Measurements from ENCODE around the gene GDF7.

DNA sequence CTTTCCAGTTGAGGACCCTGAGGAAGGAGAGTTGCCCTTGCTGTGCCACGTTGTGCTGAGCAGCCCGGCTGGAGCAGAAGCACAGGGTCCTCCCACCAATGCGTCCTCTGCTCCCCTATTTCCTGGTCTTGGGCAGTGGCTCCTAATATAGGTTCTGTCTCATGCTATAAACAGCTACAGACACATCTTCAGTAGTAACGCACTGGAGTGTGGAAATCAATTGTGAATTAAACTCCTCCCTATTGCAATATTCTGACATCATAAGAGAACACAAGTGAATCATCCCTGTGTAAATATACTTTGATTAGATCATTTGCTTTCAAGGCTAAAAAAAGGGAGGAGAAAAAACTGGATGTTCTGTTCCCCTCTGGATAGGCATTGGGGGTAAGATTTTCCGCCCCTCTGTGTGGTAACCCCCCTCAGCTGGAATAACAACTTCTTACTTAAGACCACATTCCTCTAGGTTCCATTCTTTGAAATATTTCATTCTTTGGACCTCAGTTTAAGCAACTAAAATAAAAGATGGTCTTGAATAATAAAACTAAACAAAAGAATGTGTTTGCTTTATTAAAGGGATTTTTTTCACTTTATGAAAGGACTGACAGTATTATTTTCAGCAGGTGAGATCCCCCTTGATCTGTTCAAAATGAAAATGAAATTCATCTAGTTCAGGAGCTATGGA is 8.3 kb upstream of the RHOB start:
- PRO-cap = unidirectional peak, minus-strand start at position 121 of the sequence

DNA sequence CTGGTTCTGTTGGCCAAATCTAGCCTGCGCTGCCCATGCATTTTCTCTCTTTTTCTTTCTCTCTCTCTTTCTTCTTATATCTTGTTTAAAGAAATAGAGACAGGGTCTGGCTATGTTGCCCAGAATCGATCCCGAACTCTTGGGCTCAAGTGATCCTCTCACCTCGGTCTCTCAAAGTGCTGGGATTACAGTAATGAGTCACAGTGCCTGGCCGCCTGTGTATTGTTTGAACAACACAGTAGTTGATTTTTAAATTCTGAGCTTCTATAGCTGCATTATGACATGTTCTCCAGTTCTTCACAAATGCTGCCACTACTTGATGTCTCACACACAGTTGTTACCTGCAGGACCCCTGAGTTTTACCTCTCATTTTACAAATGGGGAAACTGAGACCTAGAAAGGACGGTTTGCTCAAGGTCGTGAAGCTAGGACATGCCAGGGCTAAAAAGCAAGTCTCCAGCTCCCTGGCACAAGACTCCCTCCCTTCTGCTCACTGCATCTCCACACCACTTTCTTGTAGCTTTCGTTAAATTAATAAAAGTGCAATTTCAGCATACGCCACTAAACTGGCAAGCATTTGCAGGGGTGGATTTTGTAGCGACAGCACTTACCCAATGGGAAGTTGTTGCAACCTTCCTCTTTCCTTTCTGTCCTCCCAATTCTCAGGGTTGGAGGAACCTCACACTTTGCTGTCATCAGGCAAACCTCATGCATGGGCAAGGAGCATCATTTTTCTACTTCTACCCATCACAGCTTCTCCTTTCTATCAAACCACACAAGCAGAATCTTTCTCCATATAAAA is 7.6 kb upstream of the RHOB start:
- PRO-cap = unidirectional peak, minus-strand start at position 495 of the sequence

GRCh38 chr2:20443307-20443934 is 3.5 kb upstream of the RHOB start:
- PRO-cap = no peak

DNA sequence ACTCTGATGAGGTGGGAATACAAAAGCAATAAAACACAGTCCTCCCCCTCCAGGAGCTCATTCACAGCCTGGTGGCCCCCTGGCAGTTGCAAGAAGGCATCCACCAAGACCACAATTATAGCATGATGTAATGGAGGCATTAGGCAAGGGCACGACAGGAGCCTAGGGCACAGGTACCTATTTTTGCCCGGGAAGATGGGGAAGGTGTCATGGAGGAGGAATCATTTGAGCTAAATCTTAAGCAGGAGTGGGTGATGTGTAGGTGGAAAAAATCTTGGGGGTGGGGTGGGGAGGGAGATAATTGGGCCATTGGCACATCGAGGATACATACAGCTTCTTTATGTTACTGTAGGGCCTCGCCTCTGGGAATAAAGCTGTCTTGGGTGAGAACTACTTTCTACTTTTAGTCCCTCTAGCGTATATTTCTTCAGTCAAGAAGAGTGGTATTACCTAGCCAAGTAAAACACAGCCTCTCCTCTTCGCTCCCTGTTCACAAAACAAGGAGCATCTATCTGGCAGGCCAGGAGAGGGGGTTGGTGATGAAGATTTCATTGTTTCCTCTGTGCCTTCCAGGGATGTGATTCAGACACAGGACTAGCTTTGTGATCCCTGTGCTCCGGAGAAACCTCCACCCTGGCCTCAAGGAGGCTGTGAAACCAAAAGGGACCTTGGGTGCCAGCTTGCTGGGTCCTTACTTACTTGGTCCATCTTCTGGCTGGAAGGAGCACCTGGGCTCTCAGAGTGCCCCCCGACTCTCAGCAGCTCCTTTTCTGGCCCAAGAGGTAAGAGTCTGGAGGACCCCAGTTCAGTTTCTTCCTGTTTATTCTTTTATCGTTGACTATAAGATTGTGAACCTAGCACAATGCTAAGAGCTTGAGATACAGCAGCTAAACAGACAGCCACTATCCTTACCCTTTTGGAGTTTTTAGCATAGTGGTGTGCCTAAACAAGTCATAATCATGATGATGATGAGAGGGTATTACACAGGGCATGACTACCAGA is 5.6 kb downstream of the RHOB start:
- PRO-cap = no peak

GRCh38 chr2:20458720-20459203 is 11.9 kb downstream of the RHOB start:
- PRO-cap = no peak

DNA sequence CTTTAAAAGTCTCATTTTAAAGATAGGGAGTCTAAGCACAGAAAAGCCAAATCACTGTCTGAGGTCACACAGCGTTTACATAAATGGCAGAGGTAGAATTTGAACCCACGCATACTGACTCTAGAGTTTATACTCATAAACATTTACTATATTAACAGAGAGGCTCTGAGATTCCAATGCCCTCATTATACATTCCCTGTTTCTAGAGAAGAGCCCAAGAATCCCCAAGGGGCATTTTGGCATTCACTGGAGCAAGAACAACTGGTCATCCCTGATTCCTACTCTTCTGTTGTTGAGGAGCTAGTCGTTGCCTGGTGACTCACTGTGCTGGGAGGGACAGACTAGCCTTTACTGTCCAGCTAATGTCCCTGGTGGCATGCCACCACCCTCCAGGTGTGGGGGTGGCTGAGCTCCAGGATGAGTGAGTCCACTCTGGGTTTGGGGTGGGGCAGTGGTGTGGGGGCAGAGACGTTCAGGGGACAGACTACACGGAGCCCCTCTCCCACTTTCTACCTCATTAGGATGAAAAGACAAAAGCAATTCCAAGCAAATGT is 49.2 kb downstream of the RHOB start:
- PRO-cap = no peak

- PRO-cap = no peak
Measured at GRCh38 chr2:20529854-20530235, 83.0 kb downstream of the RHOB start.

GRCh38 chr2:20538556-20539177 is 91.8 kb downstream of the RHOB start:
- PRO-cap = no peak

DNA sequence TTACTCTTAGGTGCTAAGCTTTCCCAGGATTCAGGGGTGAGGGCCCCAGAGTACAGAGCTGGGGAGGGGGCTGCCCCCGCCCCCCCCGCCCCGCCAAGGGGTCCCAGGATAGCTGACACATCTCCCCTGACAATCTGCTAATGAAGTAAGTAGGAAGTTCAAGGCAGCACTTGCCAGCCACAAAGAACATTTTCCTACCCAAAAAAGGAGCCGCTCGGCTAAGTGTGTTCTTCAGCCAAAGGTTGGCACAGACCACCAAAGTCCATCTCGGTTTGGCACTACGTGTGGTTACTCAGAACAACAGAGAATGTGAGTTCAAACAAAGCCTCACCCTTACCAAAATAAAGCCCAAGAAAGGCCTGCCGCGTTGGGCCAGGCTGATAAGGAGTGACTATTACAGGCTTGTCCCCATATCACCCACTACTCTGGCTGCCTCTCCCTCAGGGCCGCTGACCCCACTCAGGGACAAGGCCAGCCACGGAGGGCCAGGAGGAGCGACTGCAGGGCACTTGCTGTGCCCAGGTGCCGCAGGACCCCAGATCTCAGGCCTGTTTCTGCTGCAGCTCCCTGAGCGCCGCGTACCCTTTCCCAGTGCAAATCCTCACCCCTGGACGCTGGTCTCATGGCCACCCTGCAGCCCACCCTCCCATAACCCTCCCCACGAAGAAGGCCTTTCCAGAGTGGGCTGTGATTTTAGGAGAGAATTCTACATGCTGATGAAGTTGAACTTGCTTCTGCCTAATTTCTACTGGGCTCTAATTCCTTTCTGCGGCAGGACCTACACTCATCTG is 13.7 kb downstream of the HS1BP3 start:
- PRO-cap = no peak

- PRO-cap = no peak
Measured at GRCh38 chr2:20637918-20638414, 12.9 kb downstream of the HS1BP3 start.

DNA sequence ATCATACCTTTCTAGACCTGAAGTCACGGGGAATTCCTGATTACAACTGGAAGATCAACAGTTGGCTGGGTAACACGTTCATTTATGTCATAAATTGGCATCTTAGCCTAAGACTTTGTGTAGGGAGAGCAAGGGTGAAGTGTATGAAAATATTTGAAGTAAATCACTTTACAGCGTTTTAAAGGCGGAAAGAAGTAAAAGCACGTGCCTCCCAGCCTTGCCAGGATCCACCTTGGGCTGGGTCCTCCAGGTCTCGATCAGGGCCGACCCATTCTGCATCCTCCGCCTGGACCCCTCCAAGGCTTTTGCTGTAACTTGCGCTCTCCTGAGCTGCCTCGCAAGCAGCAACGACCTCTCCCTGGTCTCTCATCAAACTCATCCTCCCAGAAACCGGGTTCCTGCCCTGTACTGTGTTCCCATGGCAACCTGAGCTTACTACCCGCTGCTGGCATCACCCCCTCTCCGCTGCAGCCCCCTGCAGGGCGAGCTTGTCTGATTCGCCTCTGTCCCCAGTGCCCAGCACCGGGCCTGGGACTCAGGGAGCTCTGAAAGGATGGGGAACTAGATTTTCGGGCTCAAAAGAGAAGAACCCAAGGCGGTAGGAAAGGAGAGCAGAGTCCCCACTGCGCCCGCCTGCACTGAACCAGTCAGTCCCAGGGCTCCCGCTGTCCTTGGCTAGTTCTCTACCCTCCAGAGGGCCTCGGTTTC is 611 bp downstream of the HS1BP3 start:
- PRO-cap = no peak

DNA sequence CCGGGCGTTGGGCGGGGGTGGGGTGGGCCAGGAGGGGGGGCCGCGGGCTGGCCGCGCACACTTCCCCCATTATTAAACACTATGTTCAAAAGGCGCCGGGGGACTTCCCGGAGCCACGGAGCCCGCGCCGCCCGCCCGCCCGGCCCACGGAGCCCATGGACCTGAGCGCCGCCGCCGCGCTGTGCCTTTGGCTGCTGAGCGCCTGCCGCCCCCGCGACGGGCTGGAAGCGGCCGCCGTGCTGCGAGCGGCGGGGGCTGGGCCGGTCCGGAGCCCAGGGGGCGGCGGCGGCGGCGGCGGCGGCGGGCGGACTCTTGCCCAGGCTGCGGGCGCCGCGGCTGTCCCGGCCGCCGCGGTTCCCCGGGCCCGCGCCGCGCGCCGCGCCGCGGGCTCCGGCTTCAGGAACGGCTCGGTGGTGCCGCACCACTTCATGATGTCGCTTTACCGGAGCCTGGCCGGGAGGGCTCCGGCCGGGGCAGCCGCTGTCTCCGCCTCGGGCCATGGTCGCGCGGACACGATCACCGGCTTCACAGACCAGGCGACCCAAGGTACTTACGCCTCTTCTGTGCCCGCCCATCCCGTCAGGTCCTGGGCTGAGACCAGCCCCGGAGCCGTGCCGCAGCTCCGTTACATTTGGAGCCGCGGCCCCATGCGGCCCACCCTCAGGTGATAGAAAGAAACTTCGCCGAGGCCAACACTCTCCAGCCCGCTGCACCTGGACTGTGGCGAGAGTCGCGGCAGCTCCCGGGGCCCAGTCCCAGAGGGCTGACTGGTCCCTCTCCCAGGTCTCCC is at the start of gene GDF7:
Gene GDF7 (plus strand): TSS at position 60 of the 790 bp plus-strand sequence.
- PRO-cap = bidirectional peak, plus-strand start at position 102 of the sequence, minus-strand start outside the sequence

DNA sequence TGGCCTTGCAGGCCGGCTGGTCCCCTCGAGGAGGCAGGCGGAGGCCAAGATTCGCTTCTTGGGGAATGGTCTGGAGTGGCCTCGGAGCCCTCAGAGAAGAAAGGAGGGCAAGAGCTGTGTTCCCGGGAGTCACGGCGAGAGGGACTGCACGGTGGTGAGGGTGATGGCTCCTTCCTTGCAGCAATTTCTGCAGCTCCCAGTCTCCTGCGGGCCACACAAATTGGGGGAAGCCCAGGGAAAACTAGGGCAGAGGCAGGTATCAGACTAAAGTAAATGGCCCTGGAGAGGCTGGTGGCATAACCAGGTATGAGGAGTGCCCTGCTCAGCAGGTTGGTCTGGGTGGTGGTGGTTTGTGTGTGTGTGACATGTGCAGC is 918 bp downstream of the GDF7 start:
- PRO-cap = no peak

- PRO-cap = no peak
Measured at GRCh38 chr2:20732937-20733398, 66.0 kb downstream of the GDF7 start.

- PRO-cap = no peak
Measured at GRCh38 chr2:20996444-20996770, 47.5 kb downstream of the APOB start.

DNA sequence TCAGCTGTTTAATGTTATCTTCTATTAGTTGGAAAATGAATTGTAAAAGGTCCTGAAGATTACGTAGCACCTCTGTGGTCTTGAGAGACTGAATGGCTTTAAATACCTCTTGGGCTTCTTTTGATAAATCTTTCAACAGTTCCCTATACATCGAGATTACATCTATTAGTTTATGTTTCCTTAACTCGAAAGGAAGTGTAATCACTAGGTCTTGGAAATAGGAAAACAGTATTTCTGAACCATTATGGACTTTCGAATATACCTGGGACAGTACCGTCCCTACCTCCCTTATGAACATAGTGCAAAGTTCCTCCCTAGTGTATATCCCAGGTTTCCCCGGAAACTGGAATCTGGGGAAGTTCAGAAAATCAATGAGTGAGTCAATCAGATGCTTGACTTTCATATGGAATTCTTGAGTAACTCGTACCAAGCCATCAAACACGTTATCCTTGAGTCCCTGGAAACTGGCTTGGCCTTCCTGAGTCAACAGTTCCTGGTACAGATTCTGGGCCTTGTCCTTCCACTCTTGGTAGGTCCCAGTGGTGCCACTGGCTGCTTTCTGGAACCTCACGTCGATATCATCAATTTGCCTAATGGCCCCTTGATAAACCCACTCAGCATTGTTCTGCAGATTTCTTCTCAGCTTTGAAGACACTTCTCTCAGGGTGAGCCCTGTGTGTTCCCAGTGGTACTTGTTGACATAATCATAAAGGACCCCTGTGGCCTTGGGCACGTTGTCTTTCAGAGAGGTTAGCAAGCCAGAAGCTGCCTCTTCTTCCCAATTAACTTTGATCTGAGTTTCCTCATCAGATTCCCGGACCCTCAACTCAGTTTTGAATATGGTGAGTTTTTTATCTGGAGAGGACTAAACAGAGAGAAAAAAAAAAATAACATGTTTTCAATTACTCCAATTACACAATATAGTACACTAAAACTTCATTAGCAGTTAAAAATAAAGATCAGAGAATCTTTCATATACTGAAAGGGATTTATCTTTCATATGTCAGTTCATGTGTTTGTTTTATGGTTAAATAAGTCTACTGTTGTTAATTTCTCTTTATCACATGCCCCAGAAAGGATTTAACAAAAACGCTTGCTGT is 41.1 kb downstream of the APOB start:
- PRO-cap = no peak

GRCh38 chr2:21019264-21019670 is 24.6 kb downstream of the APOB start:
- PRO-cap = no peak

DNA sequence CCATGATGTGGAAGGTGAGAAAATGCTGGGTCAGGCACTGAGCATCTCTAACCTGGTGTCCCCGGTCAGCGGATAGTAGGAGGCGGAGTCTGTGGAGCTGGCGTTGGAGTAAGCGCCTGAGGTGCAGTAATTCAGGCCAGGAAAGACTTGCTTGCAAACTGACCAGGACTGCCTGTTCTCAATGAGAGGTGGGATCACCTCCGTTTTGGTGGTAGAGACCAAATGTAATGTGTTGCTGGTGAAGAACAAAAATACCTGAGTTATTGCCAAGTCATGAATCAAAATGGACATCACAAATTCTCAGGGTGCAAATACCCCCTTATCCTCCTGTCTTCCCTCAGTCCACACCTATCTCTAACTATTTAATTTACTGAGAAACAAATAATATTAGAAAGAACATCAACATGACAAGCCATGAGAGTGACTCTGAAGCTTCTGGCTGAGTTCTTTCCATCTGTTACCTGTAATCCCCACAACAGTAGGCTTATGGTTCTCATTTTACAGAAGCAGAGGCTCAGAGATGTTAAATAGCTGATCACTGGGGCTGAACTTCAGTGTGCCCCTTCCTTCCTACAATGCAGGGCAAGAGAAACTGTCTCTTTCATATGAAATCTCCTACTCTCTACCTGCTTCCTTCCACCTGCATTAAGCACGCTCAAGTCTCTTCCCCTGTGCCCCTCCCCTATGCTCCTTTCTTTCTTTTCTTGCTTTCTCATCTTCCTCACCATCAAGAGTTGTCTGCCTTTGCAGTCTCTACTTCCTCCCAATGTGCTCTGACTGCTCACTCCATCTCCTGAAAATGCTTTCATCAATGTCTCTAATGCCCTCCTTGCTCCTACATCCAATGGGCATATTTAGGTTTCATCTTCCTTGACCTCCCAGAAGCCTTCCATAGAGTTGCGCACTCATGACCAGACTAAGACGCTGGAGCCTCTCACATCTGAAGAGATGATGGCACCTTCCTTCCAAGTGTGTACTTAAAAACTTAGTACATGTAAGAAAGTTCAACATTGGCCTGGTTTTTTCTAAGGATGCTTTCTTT is 23.9 kb downstream of the APOB start:
- PRO-cap = no peak

GRCh38 chr2:21101345-21101735 is 22.4 kb upstream of the TDRD15 start:
- PRO-cap = no peak

GRCh38 chr2:21279294-21279894 is 155.6 kb downstream of the TDRD15 start:
- PRO-cap = no peak